Mesenchymal stem cell of adipose (primary cell): ENCODE results near the genes GPI and FXYD5.

DNA sequence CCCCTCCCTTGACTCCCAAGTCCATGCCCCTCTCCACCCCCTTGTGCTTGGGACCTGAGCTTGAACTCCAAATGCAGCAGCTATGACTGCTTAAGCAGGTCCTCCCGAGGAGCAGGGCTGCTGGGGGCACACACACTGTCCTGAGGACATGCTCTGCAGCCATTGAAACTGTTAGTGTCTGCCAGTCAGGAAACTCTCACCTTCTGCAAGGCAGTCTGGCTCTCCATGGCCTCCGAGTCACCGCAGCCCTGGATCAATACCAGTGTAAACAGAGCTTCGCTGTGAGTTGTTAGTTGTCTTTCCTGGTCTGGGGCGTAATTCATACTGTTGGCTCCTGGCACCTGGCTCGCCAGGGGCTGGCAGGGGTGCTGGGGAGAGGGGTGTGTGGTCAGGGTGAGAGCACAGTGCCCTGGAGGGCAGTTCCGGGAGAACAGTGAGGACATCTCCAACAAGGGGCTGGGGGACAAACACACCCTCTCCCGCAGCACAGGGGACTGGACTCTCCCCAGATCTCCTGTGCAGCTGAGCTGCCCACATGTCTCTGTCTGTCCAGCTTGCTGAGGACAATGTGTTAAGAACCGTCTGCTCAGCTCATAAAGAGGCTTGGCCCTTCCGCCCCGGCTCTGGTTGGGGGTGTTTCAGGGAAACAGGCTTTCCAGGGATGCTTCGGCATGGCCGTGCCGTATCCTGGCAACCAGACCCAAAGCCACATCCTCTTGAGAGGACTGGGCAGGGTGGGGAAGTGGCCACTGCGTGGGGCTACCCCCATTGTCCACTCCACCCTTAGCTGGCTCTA lies 41.3 kb upstream of the CHST8 start:
- CAGE, long polyA plus RNA, result no peak

- CAGE, long polyA plus RNA, result no peak
These were observed 77.3 kb downstream of the CHST8 start for GRCh38 chr19:33699049-33699463.

DNA sequence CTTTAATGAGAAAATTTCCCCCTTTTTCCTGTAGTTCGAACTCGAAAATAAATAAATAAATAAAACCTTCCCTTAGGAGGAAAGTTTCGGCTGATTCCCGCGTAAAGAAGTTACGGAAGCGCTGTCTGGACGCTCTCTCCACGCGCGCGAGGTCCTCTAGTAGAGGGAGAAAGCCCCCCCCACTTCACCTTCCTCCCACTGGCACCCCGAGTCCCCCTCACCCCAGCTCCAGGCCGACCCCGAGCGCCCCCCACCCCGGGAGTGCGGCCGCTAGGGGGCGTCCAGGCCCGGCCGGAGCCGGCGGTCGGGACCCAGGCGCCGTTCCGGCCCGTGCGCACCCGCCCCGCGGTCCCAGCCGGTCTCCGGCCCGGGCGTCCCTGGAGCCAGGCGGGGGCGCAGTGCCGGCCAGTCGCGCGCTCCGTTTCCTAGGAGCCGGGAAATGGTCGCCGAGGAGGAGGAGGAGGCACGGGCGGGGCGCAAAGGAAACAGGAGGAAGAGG lies 1.4 kb upstream of the KCTD15 start:
- CAGE, long polyA plus RNA, result no peak

- CAGE, long polyA plus RNA, result no peak
These were observed 7.4 kb downstream of the KCTD15 start for GRCh38 chr19:33803961-33804665.

DNA sequence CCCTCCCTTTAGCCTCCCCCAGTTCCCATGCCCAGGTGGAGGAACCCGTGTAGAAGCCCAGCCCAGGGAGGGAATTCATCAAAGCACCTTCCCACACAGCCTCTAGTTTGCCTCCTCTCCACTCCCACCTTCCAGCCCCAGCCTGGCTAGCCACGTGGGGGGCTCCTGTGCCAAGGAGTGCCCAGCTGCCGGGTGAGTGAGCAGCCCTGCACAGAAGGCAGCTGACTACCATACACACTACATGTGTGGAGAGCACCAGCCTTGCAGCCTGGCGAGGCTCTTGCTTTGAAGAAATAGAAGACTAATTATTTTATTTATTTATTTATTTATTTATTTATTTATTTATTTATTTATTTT lies 24.5 kb downstream of the KCTD15 start:
- CAGE, long polyA plus RNA, result no peak

GRCh38 chr19:34172694-34173640 lies 663 bp downstream of the LSM14A start:
- CAGE, long polyA plus RNA, result no peak

GRCh38 chr19:34202061-34202339 lies 29.7 kb downstream of the LSM14A start:
- CAGE, long polyA plus RNA, result no peak

- CAGE, long polyA plus RNA, result no peak
These were observed 51.8 kb upstream of the GPI start for GRCh38 chr19:34313110-34313644.

GRCh38 chr19:34364705-34365494 lies at the start of gene GPI:
TSS of gene GPI (plus strand) at chr19:34365196.
- CAGE, long polyA plus RNA, result no peak

- CAGE, long polyA plus RNA, result no peak
These were observed 10.7 kb downstream of the GPI start for GRCh38 chr19:34375491-34376211.

- CAGE, long polyA plus RNA, result no peak
These were observed 10.4 kb upstream of the PDCD2L start for GRCh38 chr19:34393655-34394264.

DNA sequence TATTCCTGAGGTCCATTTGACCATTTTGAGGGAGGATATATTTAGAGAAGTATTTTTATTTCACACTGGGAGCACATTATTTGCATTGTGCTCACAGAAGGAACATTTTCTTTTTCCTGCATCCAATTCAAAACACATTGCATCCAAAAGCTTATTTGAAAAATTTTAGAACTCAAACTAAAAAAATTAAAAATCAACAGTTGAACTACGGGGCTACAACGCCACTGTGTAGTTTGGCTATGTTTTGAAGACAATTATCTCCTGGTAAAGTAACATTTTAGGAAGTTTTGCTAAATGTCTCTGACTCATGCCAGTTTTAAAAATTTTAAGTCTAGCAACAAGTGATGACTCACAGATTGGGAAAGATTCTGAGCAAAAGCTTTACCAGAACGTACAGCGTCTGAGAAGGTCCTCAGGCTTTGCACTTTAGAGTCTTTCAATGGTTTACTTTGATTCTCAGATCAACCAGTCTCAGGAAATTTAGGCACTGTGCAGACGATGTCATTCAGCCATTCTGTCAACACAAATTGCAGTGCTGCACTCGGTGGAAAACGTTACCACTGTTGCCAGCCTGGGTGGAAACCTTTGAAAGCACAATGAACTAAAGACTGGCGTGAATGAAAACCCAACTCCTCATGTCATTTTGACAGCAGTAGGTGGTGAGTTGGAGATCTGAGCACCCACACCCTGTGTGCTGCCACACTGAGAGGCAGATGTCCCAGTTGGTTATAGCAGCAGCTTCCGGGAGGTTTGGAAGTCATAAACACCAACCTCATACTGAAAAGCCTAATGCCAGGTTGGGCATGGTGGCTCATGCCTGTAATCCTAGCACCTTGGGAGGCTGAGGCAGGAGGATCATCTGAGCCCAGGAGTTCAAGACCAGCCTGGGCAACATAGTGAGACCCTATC lies 6.4 kb upstream of the WTIP start:
- CAGE, long polyA plus RNA, result no peak

- CAGE, long polyA plus RNA, result no peak
These were observed 862 bp downstream of the SCN1B start for GRCh38 chr19:35030955-35031709.

- CAGE, long polyA plus RNA, result no peak
These were observed 29.7 kb upstream of the FXYD3 start for GRCh38 chr19:35085959-35086307.

DNA sequence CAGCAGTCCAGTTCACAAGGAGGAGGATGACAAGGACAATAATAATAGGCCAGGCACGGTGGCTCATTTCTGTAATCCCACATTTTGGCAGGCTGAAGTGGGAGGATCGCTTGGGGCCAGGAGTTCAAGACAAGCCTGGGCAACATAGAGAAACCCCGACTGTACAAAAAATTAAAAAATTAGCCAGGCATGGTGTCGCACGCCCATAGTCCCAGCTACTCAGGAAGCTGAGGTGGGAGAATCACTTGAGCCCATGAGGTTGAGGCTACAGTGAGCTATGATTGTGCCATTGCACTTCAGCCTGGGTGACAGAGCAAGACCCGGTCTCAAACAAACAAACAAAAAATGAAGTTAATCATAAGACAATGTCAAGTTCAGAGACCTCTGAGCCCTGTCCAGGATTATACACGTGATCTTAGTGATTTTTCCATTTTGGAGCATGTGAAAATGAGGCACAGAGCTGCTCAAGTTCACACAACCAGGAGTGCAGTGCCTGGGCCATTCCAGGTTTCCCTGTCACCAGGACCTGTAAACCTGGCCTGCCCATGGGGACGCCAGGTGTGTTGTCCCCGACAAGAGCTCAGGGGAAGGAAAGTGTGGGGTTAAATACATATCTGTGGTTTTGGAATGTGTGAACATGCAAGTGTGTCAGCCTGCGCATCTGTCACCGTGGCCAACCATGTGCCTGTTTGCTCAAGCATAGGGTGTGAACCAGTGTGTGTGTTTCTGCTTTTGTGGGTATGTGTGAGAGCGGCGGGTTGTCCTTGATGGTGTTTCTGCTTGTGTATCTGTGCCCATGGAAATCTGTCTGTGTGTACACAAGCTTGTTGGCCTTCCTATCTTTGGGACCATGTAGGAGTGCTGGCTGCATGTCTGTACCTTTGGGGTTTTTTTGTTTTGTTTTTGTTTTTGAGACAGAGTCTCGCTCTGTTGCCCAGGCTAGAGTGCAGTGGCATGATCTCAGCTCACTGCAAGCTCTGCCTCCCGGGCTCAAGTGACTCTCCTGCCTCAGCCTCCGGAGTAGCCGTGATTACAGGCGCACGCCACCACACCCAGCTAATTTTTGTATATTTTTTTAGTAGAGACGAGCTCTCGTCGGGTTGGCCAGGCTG lies 1.5 kb upstream of the FXYD1 start:
- CAGE, long polyA plus RNA, result no peak

GRCh38 chr19:35138419-35138724 lies 252 bp upstream of the FXYD1 start:
- CAGE, long polyA plus RNA, result no peak

DNA sequence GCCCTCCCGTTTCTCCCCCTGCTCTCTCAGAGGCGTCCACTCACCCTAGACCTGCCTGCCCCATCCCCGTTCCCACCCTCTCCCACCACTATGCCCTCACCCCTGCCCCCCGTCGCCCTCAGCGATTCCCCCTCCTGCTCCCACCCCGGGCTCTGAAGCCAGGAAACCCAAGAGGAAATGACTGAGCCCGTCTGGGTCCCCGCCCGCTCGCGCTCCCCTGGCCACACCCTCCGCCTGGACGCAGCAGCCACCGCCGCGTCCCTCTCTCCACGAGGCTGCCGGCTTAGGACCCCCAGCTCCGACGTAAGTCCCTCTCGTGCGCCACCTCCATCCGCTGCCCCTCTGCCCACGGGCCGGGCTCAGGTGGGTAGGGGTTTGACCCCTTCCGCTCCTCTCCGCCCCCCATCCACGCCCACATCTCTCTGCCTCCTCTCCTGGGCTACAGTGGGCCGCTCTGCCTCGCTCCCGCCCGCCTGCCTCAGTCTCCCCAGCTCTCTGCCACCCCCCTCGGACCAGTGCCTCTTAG lies at the start of gene FXYD5:
Gene FXYD5, plus strand, starts transcription at position 229 of the 526 bp plus-strand sequence.
- CAGE, long polyA plus RNA, result no peak

DNA sequence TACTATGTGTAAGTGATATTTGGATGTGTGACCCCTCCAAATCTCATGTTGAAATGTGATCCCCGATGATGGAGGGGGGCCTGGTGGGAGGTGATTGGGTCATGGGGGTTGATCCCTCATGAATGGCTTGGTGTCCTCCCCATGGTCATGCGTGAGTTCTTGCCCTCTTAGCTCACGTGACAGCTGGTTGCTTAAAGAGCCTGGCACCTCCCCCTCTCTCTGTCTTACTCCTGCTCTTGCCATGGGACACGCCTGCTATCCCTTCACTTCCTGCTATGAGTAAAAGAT lies 21.2 kb downstream of the FXYD5 start:
- CAGE, long polyA plus RNA, result no peak

GRCh38 chr19:35317330-35318007 lies 11.5 kb upstream of the CD22 start:
- CAGE, long polyA plus RNA, result no peak

DNA sequence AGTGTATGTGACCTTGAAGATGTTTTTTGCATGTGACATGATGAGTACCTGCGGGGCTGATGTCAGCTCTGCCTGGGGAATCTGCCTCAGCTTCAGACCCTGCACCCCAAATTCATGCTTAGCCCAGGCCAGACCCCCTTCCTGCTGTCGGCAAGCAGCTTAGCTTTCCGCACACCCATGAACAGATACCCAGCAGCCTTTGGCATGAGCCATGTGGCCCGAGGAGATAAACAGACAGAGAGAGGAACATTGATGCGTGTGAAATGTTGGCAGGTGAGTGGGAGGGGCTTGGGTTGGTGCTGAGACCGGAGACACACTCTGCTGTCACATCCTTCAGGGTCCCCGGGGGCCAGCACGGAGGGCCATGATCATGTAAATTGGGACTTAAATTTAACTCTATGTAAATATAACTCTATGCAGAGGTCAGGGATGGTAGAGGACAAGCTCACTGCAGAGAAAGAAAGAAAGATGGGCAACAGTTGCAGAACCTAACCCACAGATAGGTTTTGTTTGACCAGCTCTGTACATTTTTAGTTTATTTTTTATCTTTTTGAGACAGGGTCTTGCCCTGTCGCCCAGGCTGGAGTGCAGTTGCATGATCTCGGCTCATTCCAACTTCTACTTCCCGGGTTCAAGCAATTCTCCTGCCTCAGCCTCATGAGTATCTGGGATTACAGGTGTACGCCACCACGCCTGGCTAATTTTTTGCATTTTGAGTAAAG lies 1.6 kb downstream of the CD22 start:
- CAGE, long polyA plus RNA, result no peak